Vagina (tissue), 1 donor: Measurements from ENCODE around the gene SLC47A1.

DNA sequence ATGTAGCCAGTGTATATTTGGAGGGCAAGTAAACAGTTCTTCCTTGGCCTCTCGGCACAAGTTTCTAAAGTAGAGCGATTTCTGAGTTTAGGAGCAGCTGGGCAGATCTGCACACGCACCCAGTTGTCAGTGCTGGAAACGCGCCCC lies 26.6 kb downstream of the EPN2 start:
- PRO-cap: no peak
- RAMPAGE, long total RNA: no peak

GRCh38 chr17:19397672-19397871 lies 10.6 kb upstream of the MFAP4 start:
- PRO-cap: no peak
- RAMPAGE, long total RNA: no peak

- PRO-cap: no peak
- RAMPAGE, long total RNA: no peak
These were observed 25.3 kb upstream of the SLC47A1 start for GRCh38 chr17:19508349-19508724.

DNA sequence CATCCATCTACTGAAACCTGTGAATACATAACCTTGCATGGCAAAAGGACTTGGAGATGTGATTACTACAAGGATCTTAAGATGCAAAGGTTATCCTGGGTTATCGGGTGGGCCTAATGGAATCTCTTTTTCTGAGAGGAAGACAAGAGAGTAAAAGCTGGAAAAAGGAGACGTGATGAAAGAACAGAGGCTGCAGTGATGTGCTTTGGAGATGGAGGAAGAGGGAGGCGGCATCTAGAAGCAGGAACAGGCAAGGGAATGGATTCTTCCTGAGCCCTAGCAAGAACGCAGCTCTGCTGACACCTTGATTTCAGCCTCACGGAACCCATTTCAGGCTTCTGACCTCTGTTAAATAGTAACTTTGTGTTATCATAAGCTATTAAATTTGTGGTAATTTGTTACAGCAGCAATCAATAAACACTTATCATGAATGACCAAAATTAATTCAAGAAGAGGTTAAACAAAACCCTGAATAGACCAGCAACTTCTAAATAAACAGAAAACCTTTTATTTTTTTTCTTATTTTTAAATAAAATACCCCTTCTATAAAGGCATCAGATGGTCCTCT lies 4.2 kb upstream of the SLC47A1 start:
- PRO-cap: no peak
- RAMPAGE, long total RNA: no peak

- PRO-cap: bidirectional peak, plus-strand start at chr17:19533876, minus-strand start at chr17:19533801
- RAMPAGE, long total RNA: start-site peak on the plus strand at chr17:19533854-19533860, 24 reads
These were observed at the start of gene SLC47A1 for GRCh38 chr17:19533530-19534039. TSS of gene SLC47A1 (plus strand) at chr17:19533854.

GRCh38 chr17:19538360-19539123 lies 4.9 kb downstream of the SLC47A1 start:
- PRO-cap: no peak
- RAMPAGE, long total RNA: no peak

GRCh38 chr17:19561831-19562268 lies 28.2 kb downstream of the SLC47A1 start:
- PRO-cap: no peak
- RAMPAGE, long total RNA: no peak

DNA sequence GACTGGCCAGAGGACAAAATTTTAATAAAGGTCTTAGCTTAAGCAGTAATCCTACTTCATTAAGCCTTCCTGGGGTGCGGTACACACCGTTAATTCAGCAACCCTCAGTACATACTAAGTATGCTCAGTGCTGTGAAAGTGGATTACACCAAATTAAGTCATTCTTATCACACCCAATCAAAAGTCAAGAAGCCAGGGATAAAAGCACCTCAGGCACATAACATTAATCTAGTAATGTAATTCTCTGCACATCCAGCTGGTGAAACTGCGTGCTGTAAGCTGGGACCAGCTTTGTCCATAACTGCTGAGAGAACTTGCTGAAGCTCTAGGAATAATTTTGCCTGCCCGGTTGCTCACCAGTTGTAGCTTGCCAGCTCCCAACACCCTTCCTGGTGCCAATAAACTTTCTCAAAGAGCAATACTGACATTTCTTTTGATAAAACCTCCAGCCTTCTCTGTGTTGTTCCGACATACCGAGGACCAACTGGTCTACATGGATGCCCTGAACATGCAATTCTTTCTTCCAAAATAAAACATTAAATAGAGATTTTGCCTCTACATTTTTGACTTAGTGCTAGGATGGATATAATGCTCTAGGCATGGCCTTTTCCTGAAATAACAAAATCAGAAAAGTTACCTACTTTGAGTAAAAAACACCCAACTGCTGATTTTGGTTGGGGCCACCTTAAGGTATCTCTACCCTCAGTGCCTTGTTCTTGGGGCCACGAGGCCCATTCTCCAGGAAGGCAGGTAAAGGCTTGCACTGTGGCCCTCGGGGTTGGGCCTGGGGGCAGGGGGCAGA lies 45.0 kb downstream of the SLC47A1 start:
- PRO-cap: unidirectional peak, plus-strand start at position 226 of the sequence
- RAMPAGE, long total RNA: no peak

DNA sequence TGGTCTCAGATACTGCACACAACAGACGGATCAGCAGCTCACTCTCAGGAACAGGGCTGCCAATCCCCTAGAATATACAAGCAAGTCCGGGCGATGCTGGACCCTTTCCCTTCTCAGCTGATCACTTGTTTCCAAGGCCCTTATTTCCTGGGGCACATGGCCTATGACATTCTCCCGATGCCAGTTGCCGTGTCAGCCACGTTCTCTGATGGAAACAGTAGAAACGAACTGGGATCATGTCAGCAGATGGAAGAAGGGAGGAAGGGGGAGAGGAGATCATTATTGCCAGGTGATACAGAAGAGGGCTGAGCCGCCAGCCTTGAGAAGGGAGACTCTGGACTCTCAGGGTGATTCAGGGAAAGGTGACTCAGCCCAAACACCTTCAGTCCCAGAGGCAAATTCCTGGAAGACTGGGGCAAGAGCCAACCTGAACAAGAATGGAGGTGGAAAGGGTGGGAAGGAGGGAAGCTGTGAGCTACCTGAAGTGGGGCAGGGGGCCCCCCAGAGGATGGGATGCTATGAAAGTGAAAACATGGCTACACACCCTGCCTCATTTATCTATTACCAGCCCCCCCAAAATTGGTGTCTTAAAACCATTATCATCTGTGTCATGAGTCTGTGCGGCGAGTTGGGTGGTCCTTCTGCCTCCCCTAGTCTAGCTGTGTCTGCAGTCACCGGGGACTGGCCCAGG lies 2.9 kb upstream of the SLC47A2 start:
- PRO-cap: no peak
- RAMPAGE, long total RNA: no peak

DNA sequence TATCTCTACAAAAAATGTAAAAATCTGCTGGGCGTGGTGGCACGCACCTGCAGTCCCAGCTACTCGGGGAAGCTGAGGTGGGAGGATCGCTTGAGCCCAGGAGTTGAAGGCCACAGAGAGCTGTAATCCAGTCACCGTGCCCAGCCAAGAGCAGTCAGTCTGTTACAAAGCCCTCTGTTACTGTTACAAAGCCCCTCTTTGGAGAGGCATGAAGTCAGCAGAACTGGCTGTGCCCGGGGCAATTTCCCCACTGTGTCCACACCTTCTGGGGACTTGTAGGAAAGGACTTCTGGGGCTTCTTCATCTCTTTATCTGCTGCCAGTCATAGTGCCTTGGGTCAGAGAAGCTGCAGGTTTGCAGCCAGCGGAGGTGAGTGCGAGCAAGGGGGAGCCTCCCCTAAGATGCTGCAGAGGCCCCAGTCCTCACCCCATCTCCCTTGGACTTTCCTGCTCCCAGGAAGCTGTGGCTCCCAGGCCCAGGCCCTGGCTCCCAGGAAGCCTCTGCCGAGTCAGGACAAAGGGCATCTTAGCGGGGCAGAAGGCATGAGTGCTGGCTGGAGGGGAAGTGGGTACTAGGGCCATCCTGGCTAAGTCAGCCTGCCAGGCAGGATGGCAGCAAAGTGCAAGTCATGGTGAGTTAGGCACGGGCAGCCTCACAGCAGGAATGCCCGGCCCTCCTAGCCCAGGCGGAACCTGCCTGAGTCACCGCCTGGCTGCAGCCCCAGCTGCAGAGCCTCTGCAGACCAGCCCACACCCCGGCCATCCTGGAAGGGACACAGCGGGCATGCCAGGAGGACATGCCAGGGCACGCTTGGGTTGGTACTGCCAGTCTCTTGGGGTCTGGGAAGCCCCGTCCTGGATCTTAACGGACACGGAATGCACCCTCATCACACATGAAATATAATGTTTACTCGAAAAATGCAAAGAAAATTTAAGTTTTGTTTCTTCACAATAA lies 4.7 kb upstream of the ALDH3A1 start:
- PRO-cap: no peak
- RAMPAGE, long total RNA: no peak

DNA sequence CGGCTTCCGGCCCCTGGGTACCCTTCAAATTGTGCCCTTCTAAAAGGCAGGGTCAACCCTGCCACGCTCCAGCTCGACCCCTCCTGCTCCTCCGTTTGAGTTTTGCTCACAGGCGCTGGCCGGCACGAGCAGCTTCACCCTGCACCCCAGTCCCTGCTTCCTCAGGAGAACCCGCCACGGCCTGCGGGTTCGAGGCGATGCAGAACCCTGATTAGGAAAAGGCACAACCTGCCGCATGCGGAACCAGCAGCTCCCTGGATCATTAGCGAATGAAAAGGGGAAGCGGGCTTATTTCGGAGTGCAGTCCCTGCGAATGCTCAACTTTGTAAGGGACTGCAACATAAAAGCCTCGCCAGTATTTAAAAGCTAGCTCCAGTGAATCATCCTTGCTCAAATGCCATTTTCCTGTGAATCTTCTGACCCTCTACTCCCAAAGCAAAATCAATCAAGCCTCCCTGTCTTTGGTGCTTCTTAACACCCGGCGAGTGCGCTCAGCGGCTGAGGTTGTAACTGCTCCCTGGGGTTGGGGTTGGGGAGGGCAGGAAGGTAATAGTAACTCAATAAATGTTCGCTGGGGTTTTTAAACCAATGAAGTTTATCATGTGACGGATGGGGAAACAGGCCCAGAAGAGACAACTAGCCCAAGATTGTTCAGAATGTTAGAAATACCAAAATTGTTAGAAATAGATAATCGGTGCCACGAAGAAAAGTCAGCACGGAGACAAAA lies 659 bp upstream of the AKAP10 start:
- PRO-cap: unidirectional peak, plus-strand start at position 42 of the sequence; bidirectional peak, plus-strand start at position 289 of the sequence, minus-strand start at position 271 of the sequence
- RAMPAGE, long total RNA: no peak

GRCh38 chr17:19979831-19980885 lies 2.5 kb upstream of the AKAP10 start:
- PRO-cap: no peak
- RAMPAGE, long total RNA: no peak

GRCh38 chr17:20092395-20092847 lies 83.3 kb downstream of the SPECC1 start:
- PRO-cap: no peak
- RAMPAGE, long total RNA: no peak

GRCh38 chr17:20156161-20156936 lies 147.2 kb downstream of the SPECC1 start:
- PRO-cap: no peak
- RAMPAGE, long total RNA: no peak

DNA sequence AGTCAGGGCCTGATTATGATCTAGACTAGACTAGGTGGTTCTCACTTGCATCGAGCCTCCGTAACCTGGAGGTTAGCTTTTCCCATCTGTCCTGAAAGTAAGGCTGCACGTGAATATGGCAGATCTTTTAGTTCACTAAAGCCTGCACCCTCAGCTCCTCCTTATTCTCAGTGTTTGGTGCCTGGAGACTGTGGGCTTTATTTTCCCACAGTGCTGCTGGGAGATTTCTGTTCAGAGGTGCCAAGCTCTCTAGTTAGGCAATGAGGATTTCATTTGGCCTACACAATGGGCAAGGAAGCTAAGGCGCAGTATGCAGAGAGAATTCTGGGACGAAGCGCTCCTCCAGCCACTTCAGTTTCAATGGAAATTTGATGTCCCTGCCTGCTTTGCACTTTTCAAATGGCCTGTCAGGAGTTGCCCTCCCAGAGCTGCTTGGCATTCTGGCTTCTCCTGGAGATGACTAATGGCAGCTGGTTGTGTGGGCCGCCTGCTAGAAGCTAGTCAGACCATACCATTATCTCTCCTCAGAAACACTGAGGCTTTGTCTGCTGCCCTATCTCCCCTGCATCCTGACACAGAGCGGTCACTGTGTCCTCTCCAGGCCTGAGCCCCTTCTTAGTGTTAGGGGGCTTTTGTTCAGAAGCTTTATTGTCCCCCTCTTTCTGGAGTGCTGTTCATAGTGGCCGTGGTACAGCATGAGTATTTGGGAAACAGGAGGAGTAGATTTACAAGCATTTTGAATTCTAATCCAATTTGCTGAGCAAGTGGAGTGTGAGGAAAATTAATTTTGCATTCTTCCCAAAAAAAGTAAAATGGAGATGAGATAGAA lies 180.1 kb downstream of the SPECC1 start:
- PRO-cap: no peak
- RAMPAGE, long total RNA: no peak

DNA sequence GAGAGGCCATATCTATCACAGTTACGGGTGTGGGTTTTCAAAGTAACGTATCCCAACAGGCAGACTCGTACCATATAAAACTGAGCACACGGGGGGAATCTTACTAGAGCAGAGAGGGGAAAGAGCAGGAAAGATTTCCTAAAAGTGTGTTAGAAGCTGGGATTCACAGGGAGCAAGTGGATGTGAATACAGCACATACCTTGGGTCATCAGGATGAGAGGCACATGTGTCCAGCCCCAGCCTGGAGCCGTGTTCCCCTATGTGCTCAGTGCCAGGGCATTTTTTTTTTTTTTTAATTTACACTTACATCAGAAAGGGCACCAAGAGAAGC lies 166.2 kb downstream of the LGALS9B start:
- PRO-cap: no peak
- RAMPAGE, long total RNA: no peak

DNA sequence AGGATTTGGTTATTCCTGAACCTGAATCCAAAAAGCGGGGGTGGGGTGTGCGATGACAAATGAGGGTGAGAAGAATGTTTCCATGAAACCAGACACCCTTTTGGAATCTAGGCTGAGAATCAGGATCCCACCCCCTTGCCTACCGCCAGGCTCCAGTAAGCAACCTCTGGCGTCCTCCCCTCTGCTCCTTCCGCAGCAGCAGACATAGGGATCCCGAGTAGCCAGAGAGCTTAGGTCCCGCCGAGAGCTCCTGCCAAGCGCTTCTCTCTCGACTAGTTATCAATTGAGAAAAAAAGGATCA lies 191.1 kb downstream of the USP22 start:
- PRO-cap: unidirectional peak, plus-strand start at position 205 of the sequence
- RAMPAGE, long total RNA: no peak

DNA sequence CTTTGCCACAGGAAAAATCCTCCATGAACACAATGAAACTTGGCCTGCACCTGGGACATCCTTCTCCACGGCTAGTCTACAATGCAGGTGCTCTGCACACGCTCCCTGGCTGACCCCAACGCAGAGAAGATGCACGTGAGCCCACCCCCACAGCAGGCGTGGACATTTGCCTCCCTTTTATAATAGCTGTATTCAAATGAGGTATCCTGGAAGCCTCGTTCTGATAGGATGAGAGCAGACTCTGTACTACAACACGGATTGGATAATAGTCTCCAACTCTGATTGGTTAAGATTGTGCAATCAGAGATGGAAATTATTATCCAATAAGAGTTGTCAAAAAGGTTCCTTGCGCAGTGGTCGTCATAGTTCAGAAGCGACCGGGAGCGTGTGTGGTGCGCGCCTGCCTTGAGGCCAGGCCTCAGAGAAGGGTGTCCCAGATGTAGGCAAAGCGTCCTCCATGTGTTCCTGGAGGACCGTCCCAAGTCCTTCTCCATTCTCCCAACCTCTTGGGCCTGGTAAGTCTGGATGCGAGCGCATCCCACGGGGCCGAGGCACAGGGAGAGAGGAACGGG lies 104.6 kb downstream of the USP22 start:
- PRO-cap: no peak
- RAMPAGE, long total RNA: no peak

DNA sequence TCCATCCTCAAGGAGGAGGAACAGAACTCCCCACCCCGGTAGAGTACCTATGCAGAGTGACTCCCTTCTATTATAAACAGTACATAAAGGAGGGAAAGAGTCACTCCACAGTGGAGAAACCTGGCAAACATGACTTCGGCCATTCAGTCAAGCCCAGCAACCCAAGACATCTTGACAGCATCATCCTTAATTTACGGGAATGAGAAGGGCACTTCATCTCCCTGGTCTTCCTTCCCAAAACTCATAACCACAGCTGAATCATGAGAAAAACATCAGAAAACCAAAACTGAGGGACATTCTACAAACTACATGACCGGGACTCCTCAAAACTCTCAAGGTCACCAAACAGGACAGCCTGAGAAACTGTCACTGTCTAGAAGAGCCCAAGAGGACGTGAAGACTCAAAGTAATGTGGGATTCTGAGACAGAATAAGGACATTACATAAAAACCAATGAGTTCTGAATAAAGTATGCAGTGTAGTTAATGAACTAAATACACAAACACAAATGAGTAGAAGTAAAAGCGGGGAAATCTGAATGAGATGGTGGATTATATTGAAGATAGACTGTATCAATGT lies 5.5 kb downstream of the USP22 start:
- PRO-cap: no peak
- RAMPAGE, long total RNA: start-site peak on the minus strand centred at position 404 of the sequence, 96 bp wide, 5 reads

DNA sequence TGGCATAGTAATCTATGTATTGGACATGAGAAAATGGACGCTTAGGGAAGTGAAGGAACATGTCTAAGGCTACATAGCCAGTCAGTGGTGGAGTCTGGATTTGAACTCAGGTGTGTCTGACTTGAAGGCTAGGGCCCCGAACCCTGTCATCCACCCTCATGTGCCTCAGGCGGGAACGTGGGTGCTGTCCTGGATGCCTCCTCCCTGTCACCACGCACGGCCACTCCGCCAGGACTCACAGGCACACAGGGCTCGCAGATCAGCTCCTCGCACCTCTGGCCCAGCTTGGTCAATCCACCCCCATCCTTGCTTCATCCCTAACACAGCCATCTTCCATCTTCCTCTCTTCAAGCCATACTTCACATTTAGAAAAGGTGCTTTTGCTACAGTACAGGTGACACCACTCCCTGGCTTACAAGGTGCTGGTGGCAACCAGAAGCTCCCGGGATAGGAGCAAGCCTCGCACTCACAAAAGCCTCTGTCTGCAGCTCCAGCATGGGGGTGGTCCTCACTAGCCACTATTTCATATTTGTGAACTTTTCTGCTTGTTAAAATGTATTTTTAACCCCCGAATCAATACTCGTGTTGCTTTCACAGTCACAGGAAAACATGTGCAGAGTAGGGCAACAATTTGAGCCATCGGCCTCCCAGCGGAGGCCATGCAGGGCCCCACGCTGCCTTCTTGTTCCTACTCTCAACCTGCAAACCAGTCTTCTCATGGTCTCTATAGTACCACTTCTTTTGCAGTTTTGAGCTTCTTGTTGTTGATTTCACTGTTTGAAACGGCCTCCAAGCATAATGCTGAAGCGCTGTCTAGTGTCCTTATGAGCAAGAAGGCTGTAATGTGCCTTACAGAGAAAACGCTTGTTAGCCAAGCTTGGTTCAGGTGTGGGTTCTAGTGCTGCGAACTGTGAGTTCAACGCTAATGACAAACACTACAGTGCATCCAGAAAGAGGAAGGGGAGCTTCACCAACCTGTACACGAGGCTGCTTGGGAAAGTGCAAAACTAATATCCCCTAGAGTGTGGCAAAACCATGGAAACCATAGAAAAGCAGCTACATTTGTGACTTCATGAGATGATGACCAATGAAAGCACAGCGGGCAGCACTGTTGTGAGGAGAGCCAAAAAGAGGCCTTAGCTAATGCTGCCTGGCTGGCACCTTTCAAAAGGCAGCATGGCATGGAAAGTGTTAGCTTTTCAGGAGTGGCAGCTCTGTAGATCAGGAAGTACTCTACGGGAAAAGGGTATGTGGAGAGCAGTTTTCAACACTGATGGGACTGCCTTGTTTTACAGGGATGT lies 155.1 kb downstream of the KCNJ12 start:
- PRO-cap: no peak
- RAMPAGE, long total RNA: start-site peak on the minus strand centred at position 691 of the sequence, 494 bp wide, 21 reads